Bronchus fibroblast of lung (primary cell): Measurements from ENCODE around the genes SYNJ2 and SERAC1.

DNA sequence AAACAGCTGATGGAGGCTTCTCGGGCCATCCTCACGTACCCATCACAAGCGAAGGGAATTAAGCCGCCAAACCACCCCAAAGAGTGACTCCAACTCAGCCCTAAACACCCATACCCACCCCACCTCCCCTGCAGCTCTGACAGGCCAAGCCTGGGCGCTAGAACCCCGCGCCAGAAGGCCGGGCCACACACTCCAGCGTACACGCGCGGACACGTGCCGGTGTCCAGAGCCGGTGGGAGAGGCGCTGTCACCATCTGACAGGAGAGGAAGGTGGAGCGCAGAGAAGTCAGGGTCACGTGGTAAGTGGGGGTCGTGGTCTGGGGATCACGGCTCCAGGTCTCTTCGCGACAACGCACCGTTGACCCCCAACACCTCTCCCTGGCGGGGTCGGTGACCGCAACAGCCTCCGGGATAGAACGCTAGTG, 765 bp upstream of the SYNJ2 start:
- RAMPAGE, long total RNA, result no peak

DNA sequence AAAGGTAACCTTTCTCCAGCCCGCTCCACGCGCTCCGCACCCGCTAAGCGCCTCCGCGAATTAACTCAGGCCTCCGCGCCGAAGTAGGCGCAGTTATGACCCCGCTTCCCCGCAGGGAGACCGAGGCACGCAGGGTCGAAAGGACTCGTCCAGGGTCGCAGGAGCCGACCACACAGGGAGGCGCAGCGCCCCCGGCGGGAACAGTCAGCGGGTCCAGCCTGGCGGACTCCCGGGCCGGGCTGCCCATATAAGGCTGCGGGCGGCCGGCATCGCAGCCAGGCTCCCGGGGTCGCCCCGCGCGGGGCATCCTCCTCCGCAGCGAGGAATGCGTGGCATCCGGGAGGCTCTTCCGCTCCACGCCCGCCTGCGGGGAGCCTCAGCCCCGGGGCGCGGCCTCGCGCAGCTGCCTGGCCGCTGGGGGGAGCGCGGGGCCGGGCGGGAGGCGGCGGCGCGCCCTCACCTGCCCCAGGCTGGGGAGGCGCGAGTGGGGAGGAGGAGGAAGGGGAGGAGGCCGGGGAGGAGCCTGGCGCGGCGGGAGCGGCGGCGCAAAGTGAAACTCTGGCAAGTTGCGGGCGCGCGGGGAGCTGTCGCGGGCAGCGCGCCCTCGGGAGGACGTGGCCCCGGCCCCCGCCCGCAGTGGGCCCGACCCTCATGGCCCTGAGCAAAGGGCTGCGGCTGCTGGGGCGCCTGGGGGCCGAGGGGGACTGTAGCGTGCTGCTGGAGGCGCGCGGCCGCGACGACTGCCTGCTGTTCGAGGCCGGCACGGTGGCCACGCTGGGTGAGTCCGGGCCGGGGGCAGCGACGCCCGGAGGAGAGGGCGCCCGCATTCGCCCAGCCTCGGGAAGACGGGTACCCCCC, at the start of gene SYNJ2:
SYNJ2 (plus strand) TSS at position 553 of the 858 bp plus-strand sequence.
- RAMPAGE, long total RNA, result no peak

- RAMPAGE, long total RNA, result no peak
These were observed 56.0 kb downstream of the SYNJ2 start for GRCh38 chr6:158037643-158038089.

DNA sequence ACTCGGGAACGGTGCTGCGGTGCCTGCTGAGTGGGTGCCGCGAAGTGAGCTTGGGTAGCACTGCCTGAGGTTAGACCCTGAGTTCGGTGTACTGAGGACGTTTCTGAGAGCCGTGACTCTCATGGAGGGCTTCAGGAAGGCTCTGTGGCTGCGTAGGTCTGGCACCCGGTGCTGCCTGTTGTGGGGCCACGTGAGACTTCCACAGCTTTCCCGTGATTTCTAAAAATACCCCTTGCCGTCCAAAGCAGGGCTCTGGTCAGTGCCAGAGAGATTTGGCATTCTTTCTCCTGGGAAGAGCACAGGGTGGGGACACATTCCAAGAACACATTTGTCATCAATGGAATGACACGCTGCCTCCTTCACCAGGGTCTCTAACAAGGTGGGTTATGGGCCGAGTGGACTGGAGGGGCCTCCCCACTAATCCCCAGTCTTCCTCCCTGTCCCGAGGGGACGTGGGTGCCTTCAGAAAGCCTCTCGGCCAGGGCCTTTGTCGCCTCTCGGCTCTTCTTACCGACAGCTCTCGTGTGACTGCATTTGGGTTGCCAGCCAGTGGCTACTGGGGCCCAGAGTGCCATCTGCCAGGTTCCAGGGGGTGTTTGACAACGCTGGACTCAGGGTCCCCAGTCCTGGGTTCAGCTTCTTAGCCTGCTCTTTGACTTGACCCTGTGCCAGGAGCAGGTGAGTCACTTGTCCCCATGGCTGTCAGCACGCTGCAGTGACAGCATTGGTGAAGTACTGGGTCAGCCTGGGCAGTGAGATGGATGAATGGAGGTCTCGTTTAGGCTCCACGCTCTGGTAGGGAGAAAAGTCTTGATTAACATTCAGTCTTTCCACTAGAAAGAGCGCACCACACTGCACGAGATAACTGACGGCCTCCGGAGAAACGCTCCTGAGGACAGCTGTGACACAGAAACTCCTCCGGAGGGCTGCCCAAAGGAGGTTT, 62.3 kb downstream of the SYNJ2 start:
- RAMPAGE, long total RNA, result no peak

DNA sequence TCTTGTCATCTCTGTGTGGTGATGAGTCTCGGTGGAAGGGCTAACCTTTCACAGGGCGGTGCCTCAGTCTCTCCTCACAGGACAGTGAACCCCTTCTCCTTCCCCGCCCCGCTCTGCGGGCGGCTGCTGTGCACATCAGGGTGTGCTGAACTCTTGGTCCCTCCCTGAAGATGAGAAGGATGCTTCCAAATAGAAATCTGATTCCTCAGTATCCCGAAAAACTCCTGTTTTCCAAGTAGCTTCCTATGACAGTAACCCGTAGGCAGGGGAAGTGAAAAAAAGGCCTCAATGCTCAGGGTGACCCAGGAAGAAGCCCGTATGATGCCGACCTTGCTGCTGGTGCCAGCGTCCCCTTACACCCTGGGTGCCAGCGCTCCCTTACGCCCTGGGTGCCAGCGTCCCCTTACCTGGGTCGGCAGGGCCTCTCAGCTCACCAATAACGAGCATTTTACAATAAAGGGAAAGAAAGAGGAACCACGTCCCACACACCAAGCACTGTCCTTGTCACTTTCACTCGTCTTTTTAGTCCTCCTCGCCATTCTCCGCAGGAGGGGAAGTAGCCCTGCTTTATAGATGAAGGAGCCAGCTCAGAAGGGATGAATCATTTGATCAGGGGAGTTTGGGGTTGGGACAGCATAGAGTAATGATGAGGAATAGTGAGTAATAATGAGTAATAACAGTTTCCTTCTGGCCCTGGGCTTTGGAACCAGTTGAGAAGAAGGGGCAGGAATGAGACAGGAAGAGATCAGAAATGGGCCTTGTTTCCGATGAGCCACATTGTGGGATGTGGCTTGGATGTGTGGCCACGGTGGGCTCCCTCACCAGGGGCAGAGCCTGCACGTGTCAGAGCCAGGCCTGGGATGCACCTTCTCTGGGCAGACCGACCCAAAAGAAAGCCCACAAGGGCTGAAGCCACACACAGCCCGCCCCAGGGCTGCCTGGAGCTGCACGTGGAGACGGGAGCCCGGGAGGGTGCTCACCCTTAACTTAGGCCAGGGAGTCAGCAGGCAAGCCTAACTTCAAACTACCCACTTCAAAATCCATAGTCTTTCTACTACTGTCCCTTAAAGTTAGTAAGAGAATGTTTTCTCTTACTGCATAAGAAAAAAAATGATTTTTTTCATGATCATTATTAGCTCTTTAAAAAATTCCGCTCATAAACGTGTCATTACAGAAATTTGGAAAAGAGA, 75.7 kb downstream of the SYNJ2 start:
- RAMPAGE, long total RNA, result no peak

DNA sequence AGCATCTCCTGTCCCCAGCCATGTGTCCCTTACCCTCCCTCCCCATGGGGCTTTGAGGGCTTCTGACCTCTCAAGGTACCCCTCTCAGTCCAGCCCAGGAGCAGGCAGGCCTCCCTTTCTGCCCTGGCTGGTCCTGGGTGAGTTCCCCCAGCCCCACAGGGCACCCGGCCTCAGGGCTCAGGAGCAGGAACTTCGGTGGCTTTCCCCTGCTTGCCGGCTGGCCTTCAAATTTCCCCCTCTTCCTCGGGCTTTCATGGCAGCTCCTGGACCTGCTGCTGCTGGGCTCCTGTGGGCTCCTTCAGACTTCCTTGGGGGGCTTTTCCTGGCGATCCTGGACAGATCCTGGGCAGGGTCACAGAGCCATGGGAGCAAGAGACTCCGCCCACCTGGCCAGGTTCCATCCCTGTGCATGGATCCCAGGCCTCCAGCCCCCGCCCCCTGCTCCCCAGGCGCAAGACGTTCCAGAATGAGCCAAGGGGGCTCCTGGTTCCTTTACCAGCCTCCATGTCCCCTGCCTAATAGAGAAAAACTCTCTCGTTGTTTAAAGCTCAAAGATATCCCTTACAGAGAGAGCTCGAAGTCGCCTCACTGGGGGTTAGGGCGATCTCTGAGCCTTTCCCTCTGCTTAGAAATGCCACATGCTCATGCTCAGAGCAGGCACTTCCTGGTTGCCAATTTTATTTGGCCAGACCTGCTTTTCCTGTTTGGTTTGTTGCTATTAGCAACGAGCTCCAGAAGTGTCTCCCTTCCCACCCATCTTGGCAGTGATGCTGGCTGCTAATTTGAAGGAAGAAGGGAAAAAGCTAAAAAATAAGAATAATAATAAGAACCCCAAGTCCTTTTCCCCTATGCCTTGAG, 78.5 kb downstream of the SYNJ2 start:
- RAMPAGE, long total RNA, result no peak

DNA sequence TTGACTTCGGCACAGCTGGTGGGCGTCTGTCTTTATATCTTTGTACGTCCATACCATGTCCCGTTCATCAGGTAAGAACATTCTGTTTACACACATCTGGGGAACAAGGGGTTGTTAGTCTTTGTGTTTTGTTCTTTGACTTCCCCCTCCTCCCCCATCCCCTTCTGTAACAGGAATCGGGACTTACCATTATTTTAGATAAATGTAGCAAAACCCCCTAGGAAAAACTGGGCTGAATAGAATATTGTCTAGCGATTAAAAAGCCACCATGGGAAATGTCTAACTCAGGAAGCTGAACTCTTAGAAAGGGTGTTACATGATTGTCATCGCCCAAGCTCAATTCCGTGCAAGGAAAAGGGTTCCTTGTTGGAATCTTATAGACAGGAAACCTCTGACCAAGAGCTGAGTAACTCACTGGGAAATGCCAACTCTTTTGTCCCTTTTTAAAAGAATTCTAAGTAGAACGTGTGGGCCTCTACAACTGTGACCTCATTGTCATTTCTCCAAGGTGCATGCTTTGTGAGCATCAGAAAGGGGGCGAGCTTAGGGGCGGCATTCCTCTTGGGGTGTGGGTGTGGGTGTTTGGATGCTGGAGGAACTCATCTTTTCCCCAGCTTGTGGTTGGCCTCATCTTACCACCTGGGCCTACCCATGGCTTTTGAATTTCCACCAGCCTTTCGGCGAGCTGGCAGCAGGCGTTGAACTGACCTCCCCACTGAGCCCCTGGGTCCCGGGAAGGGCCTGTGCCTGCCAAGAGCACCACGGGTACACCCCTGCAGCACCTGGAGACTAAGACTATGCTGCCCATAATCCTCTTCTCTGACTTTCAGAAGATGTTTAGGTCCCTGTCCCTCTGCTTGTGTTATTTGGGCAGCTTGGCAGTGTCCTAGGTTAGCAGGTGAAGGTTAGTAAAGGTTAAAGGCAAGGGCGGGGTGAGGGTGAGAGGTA, 88.2 kb downstream of the SYNJ2 start:
- RAMPAGE, long total RNA, result no peak

GRCh38 chr6:158097672-158098936, 70.0 kb downstream of the SERAC1 start:
- RAMPAGE, long total RNA, result no peak

DNA sequence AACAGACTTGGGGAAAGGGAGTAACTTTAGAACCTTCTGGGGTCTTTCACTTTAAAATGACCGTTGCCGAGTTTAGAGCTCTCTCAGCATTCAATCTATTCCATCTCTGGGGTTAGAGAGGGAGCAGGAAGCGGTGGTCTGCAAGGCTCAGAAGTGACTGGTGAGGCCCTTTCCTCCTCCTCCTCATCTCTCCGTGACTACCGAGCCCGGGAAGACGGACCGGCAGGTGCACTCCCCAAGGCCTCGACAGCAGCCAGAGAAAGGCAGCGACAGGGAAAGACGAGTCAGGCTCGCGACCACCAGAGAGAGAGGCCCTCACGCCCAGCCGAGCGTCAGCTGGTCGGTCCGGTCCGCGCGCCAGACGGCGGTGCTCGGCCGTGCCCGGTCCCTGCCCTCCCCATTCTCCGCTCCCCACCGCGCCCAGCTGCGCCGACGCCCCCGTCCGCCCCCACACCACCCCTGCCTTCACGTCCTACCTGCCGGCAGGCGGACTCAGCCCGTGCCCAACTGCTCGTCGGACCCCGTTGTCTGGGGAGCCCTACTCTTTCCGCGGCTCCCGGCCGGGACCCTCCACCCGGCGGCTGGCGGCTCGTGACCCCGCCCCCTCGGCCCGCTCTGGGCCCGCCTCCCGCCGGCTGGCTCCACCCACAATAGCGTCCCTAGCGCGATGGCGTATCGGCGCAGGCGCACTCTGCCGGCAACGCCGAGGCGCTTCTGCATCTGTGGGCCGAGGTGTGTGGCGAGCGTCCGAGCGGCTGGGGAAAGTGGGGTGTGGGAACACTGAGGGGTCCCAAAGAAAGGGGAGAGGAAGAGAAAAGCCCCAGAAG, at the start of gene SERAC1:
SERAC1 (minus strand) TSS at position 599 of the 827 bp plus-strand sequence.
- RAMPAGE, long total RNA, result start-site peak on the minus strand centred at position 590 of the sequence, 36 bp wide, 138 and 106 reads in 2 replicates; start-site peak on the plus strand centred at position 696 of the sequence, 26 bp wide, 675 and 810 reads in 2 replicates

DNA sequence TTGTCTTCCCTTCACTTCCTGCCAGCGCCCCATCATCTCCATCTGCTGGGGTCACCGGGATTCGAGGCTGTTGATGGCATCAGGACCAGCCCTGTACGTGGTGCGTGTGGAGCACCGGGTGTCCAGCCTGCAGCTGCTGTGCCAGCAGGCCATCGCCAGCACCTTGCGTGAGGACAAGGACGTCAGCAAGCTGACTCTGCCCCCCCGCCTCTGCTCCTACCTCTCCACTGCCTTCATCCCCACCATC, 80.2 kb upstream of the TMEM181 start:
- RAMPAGE, long total RNA, result no peak

GRCh38 chr6:158518201-158518807, 41.6 kb upstream of the TMEM181 start:
- RAMPAGE, long total RNA, result no peak

GRCh38 chr6:158567426-158567877, 7.6 kb downstream of the TMEM181 start:
- RAMPAGE, long total RNA, result no peak

- RAMPAGE, long total RNA, result no peak
These were observed 24.5 kb downstream of the DYNLT1 start for GRCh38 chr6:158619915-158620652.

DNA sequence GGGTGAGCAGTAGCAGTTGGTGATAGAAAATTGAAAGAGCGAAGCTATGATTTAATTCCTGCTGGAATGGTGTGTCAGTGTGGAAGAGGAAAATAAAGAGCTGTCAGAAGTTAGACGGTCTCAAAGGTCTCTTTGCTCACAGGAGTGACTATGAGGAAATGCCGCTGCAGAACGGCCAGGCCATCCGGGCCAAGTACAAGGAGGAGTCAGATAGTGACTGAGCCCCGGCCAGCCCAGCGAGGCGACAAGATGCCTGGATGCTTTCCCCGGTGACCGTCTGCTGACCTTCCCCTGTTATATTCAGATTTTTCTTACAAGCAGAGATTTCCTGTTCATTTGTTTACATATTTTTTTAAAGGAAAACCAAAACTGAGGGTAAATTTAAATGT, 12.9 kb downstream of the DYNLT1 start:
- RAMPAGE, long total RNA, result no peak

- RAMPAGE, long total RNA, result no peak
These were observed 2.1 kb upstream of the DYNLT1 start for GRCh38 chr6:158646537-158647219.

DNA sequence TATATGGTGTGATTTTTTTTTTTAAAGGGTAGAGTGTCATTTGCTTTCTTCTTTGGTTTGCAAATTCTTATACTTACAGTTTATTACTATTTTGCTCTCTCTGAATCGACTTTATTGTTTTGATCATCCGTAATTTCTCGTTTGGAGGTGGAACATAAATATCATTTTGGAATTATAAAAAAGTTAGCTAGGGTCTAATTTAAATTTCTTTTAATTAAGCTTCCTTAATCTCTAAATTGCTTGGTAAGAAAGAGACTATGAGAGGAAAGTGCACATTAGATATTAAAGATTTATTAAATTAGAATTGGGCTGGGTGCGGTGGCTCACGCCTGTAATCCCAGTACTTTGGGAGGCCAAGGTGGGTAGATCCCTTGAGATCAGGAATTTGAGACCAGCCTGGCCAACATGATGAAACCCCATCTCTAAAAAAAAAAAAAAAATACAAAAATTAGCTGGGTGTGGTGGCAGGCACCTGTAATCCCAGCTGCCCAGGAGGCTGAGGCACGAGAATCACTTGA, 559 bp downstream of the SYTL3 start:
- RAMPAGE, long total RNA, result no peak

- RAMPAGE, long total RNA, result no peak
These were observed 13.2 kb downstream of the SYTL3 start for GRCh38 chr6:158662732-158663789.

- RAMPAGE, long total RNA, result no peak
These were observed 23.8 kb downstream of the SYTL3 start for GRCh38 chr6:158673733-158673932.

DNA sequence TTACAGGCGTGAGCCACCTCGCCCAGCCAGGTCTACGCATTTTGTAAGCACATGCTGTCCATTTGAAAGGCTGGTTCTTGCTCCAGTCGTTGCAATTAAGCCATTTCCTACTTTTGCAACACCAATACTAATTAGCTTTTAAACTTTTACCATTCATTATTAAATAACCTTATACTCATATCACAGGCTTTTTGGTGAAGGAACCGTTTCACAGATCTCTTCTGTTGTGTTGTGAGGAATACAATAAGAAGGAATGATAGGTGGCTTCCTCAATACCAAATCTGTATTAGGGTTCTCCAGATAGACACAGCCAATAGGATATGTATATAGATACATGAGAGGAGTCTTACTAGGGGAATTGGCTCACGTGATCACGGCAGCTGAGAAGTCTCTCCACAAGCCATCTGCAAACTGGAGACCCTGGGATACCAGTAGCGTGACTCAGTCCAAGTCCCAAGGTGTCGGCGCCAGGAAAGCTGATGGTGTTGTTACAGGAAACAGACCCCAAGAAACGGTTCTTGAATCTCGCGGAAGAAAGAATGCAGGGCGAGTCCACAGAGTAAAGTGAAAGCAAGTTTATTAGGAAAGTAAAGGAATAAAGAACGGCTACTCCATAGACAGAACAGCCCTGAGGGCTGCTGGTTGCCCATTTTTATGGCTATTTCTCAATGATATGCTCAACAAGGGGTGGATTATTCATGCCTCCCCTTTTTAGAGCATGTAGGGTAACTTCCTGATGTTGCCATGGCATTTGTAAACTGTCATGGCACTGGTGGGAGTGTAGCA, 61.4 kb downstream of the SYTL3 start:
- RAMPAGE, long total RNA, result no peak

GRCh38 chr6:158715858-158716306, 66.0 kb downstream of the SYTL3 start:
- RAMPAGE, long total RNA, result no peak